Mammary epithelial cell (primary cell): Measurements from ENCODE around the gene ANK2.

GRCh38 chr4:113049348-113049975 is at the start of gene ANK2:
TSS of gene ANK2 (plus strand) at chr4:113049653.
- CAGE, long polyA plus RNA = no peak
- RRBS = no CpG with 5 or more reads among the region's 17 CpGs

GRCh38 chr4:113064148-113064712 is 14.8 kb downstream of the ANK2 start:
- CAGE, long polyA plus RNA = no peak
- RRBS = no CpG with 5 or more reads among the region's 7 CpGs

- CAGE, long polyA plus RNA = no peak
- RRBS = no CpG with 5 or more reads among the region's 6 CpGs
Measured at GRCh38 chr4:113141817-113142535, 92.5 kb downstream of the ANK2 start.

- CAGE, long polyA plus RNA = no peak
- RRBS = no CpG with 5 or more reads among the region's 1 CpG
Measured at GRCh38 chr4:113294422-113294958, 245.0 kb downstream of the ANK2 start.

DNA sequence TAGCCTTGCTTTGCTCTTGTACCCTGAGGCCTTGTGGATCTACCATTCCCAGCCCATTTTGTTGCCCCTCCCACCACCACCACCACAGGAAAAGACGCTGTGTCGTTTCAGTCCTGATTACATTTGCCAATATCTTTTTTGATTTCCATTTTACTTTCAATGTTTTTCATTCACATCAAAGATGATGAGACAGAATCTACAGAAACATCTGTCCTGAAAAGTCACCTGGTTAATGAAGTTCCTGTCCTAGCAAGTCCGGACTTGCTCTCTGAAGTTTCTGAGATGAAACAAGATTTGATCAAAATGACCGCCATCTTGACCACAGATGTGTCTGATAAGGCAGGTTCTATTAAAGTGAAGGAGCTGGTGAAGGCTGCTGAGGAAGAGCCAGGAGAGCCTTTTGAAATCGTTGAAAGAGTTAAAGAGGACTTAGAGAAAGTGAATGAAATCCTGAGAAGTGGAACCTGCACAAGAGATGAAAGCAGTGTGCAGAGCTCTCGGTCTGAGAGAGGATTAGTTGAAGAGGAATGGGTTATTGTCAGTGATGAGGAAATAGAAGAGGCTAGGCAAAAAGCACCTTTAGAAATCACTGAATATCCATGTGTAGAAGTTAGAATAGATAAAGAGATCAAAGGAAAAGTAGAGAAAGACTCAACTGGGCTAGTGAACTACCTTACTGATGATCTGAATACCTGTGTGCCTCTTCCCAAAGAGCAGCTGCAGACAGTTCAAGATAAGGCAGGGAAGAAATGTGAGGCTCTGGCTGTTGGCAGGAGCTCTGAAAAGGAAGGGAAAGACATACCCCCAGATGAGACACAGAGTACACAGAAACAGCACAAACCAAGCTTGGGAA is 303.6 kb downstream of the ANK2 start:
- CAGE, long polyA plus RNA = no peak
- RRBS = no CpG with 5 or more reads among the region's 6 CpGs

DNA sequence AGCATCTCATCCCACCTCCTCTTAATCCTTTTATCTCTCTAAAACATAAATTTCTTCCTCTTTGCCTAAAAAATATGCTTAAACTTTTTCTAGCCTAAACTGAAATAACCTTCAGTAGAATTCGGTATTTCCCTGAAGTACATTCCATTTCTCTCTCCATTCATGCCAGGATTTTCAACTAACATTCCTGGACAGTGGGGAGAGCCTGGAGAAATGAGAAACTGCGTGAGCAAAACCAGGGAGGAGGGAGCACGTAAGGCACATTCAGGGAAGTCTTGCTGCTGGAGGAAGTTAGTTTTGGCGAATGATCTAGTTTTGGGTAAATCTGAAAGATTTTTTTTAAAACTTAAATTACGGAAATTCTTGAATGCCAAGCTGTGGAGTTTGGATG is 347.6 kb downstream of the ANK2 start:
- CAGE, long polyA plus RNA = no peak
- RRBS = no CpG with 5 or more reads among the region's 5 CpGs

GRCh38 chr4:113434124-113434640 is 327.4 kb downstream of the CAMK2D start:
- CAGE, long polyA plus RNA = no peak
- RRBS = no CpG with 5 or more reads among the region's 3 CpGs

- CAGE, long polyA plus RNA = no peak
- RRBS = no CpG with 5 or more reads among the region's 4 CpGs
Measured at GRCh38 chr4:113682988-113683625, 78.4 kb downstream of the CAMK2D start.

GRCh38 chr4:115178742-115179293 is 65.4 kb upstream of the NDST4 start:
- CAGE, long polyA plus RNA = no peak
- RRBS = no CpG with 5 or more reads among the region's 13 CpGs

DNA sequence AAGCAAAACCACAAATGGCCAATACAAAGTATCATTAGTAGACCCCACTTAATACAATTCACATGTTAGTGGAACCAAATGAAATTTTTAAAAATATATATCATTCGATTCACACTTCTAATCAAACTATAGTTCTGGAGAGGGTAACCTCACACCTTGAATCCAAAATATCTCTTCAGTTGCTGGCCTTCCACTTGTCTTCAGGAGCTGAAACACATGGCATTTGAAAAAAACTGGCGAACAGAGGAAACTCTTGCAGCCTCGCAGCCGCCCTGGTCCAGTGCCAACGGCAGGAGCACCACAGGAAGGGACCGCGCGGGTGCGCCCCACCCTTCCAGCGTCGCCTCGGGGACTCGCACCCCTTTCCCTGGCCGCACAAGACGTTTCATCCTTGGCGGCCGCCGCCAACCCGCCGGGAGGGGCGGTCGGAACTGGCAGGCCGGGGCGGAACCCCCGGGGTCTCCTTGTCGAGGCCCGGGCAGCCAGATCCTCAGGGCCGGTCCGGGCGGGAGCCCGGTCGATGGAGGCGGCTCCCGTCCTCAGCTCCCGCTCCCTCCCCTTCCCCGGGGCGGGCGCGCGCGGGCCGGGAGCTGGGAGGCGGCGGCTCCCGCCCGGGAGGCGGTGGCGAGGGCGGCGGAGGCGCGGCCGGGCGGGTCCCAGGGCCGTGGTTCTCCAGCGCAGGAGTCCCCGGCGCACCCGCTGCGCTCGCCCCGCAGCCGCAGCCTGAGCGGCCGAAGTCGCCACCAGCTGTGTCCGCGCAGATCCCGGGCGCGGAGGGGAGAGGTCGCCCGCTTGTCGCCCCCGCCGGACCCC is 1.1 kb upstream of the NDST3 start:
- CAGE, long polyA plus RNA = no peak
- RRBS = 2% methylated on average over 29 of the region's 76 CpGs

DNA sequence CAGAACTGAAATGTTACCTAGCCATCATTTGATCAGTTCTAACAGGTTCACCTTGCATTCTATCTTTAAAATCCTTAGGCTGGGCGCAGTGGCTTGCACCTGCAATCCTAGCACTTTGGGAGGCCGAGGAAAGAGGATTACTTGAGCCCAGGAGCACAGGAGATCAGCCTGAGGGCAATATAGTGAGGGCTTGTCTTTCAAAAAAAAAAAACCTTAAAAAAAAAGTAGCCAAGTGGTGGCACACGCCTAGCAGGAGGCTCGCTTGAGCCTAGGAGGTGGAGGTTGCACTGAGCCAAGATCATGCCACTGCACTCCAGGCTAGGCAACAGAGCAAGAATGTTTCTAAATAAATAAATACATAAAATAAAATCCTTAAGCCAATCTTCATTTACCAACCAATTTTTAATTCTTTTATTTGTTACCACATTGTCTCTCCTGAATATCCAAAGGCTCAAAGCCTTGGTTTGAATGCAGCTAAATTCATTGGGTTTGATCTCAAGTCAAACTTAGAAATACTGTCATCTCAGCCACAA is 75.5 kb downstream of the PRSS12 start:
- CAGE, long polyA plus RNA = no peak
- RRBS = no CpG with 5 or more reads among the region's 4 CpGs

GRCh38 chr4:118278029-118278285 is 74.8 kb downstream of the PRSS12 start:
- CAGE, long polyA plus RNA = no peak
- RRBS = no CpG with 5 or more reads among the region's 6 CpGs

- CAGE, long polyA plus RNA = no peak
- RRBS = no CpG with 5 or more reads among the region's 3 CpGs
Measured at GRCh38 chr4:118745892-118746495, 60.8 kb downstream of the METTL14 start.

DNA sequence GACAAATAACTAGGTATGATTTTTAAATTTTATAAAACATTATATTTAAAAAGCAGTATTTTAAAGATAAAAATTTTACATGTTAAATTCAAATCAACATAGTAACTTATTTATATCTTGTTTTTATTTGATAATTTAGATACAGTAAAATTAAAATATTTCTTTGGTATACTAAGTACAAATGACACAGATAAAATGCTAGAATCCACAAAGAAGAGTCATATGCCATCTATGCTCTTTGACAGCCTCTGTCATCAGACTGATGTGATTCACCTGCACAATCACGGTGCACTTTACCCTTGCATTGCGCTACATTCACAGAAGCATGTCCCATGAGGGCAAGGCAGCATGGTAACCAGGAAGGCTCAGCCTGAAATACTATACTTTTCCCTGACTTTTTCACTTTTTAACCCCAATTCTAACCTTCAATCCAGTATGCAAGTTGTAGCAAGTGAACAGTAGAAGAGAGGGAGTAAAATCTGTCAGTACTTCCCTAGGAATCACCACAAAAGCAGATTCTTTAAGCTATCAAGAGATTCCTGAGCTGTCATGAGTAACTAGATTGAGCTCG is 14.3 kb downstream of the SEC24D start:
- CAGE, long polyA plus RNA = no peak
- RRBS = no CpG with 5 or more reads among the region's 3 CpGs

- CAGE, long polyA plus RNA = no peak
- RRBS = no CpG with 5 or more reads among the region's 13 CpGs
Measured at GRCh38 chr4:118834830-118835553, 934 bp downstream of the SEC24D start.

DNA sequence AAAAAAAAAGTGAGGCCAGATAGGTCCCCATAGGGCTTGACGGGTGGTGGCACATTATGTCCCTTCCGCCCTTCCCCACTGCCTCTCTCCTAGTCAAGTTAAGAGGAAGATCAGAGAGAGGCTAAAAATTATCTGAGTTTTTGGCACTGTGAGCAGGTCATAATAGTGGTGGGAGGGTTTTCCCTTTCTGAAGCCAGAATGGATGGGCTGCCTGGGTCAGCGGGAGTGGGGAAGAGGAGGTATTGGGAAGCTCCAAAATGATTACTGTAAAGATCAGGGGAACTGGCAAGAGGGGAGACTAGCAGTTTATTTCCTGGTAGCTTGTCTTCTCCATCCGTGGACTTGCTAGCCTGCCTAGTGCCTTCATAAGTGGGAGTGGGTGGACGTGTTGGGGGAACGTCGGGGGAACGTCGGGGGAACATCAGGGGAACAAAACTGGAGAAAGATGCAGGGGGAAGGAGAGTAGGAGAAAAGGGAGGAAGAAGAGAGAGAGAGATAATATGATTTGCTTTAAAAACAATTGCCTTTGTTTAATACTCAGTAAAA is 5.6 kb downstream of the SYNPO2 start:
- CAGE, long polyA plus RNA = no peak
- RRBS = no CpG with 5 or more reads among the region's 9 CpGs

DNA sequence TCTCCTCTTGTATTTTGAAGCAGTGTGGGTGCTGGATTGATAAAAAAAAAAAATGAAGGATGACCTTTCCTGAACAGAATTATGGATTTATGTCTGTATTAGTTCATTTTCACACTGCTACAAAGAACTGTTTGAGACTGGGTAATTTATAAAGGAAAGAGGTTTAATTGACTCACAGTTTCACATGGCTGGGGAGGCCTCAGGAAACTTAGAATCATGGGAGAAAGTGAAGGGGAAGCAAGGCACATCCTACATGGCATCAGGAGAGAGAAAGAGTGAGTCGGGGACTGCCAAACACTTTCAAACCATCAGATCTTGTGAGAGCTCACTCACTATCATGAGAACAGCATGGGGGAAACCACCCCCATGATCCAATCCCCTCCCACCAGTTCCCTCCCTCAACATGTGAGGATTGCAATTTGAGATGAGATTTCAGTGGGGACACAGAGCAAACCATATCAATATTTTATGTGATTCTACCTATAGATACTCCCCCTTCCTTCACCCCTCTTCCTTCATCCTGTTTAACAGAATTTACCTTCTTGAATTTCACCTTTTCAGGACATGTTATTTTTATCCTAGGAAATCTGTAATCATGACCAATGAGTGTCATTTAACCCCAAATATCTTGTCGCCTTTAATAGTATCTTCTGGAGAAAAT is 8.4 kb downstream of the SYNPO2 start:
- CAGE, long polyA plus RNA = no peak
- RRBS = no CpG with 5 or more reads among the region's 2 CpGs

GRCh38 chr4:119016481-119016946 is 119.1 kb upstream of the MYOZ2 start:
- CAGE, long polyA plus RNA = no peak
- RRBS = no CpG with 5 or more reads among the region's 1 CpG

- CAGE, long polyA plus RNA = no peak
- RRBS = no CpG with 5 or more reads among the region's 6 CpGs
Measured at GRCh38 chr4:119046774-119047495, 88.7 kb upstream of the MYOZ2 start.

- CAGE, long polyA plus RNA = no peak
- RRBS = no CpG with 5 or more reads among the region's 2 CpGs
Measured at GRCh38 chr4:119184259-119184527, 28.3 kb upstream of the USP53 start.